ENCODE measurements around the genes GOLGA6C, SIN3A and UBE2Q2.

DNA sequence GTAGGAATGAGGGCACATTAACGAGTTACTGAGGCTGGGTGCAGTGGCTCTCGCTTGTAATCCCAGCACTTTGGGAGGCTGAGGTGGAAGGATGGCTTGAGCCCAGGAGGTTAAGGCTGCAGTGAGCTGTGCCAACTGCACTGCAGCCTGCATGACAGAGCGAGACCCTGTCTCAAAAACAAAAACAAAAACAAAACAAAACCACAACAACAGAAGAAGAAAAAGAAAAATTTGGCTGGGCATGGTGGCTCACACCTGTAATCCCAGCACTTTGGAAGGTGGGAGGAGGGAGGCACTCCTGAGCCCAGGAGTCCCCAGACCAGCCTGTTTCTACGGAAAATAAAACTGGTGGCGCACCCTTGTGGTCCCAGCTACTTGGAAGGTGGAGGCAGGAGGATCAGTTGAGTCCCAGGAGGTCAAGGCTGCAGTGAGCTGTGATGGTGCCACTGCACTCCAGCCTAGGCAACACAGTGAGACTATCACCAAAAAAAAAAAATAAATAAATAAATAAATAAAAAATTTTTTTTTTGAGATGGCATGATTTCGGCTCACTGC is 2.7 kb downstream of the COX5A start:
- PRO-cap, result no peak

GRCh38 chr15:75065114-75065963 is 41.9 kb downstream of the PPCDC start:
- PRO-cap, result no peak

- PRO-cap, result no peak
Measured at GRCh38 chr15:75257912-75258516, at the start of gene GOLGA6C. GOLGA6C (plus strand) TSS chr15:75258334.

GRCh38 chr15:75380263-75380976 is 12.0 kb upstream of the MAN2C1 start:
- PRO-cap, result no peak

- PRO-cap, result no peak
Measured at GRCh38 chr15:75443061-75443357, 8.5 kb downstream of the SIN3A start.

DNA sequence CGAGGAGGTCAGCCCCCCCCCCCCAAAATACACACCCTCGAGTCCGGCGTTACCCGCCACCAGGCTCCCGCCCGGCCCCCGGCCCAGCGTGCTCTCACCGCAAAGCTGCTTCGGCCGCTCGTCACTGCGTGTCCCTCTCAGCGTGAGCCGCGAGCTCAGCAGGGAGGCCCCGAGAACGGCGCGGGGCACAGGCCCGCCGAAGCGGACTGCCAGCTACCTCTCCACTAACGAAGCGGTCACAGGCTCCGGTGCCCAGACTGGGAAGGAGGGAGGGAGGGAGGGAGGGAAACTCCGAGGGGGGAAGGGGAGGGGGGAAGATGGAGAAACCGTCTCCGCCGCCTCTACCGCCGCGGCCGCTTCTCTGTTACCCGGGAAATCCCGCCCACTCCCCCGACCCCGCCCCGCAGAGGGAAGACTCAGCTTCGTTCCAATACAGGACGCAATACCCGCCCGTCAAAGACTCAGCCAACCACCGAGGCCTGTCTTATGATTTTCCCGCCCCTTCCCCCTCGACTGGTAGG is at the start of gene SIN3A:
Gene SIN3A, minus strand, starts transcription at position 366 of the 521 bp plus-strand sequence.
- PRO-cap, result unidirectional peak, minus-strand start at position 226 of the sequence; unidirectional peak, minus-strand start at position 259 of the sequence; unidirectional peak, minus-strand start at position 360 of the sequence

- PRO-cap, result no peak
Measured at GRCh38 chr15:75455226-75455693, 3.8 kb upstream of the SIN3A start.

GRCh38 chr15:75699438-75699883 is 13.2 kb downstream of the CSPG4 start:
- PRO-cap, result no peak

- PRO-cap, result no peak
Measured at GRCh38 chr15:75699884-75700224, 12.8 kb downstream of the CSPG4 start.

GRCh38 chr15:75758239-75758930 is 34.5 kb downstream of the ODF3L1 start:
- PRO-cap, result bidirectional peak, plus-strand start at chr15:75758610, minus-strand start at chr15:75758470

- PRO-cap, result no peak
Measured at GRCh38 chr15:75836932-75837464, 6.2 kb upstream of the UBE2Q2 start.

DNA sequence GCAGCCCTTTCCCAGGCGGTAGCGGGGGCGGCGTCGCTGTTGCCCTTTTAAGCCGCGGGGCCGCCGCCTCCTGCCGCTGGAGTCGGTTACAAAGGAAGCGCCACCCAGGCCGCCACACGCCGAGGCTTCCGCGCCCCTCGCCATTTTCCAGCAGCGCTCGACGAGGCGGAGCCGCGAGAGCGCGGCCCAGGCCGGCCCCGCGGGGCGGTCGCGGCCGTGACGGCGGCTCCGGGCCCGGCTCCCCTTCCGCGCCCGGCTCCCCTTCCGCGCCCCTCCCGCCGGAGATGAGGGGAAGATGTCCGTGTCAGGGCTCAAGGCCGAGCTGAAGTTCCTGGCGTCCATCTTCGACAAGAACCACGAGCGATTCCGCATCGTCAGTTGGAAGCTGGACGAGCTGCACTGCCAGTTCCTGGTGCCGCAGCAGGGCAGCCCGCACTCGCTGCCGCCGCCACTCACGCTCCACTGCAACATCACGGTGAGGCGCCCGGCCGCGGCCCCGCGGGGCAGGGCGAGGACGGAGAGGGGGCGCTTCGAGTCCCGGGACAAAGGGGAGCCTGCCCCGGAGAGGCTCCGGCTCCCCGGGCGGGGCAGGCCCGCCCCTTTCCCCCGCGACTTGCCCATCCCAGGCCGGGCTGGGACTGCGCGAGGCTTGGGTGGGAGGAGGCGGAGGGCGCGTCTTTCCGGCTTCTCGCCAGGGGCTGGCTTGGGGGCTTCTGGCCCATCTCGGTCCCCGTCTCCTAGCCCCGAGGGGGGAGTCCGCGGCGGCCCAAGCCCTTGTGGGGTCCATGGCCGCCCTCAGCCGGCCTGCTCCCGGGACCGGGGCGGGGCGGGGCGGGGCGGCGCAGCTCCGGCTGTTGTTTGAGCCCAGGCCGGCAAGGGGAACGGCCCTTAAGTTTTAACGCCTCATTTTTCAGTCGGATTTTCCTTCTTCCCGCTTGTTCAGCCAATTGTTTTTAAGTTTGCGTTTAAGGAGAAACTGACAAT is at the start of gene UBE2Q2:
Gene UBE2Q2, plus strand, starts transcription at position 76 of the 984 bp plus-strand sequence.
- PRO-cap, result bidirectional peak, plus-strand start at position 76 of the sequence, minus-strand start at position 162 of the sequence; bidirectional peak, plus-strand start at position 405 of the sequence, minus-strand start at position 368 of the sequence; bidirectional peak, plus-strand start at position 435 of the sequence, minus-strand start at position 464 of the sequence

GRCh38 chr15:76196946-76197442 is 114.3 kb downstream of the ETFA start:
- PRO-cap, result no peak

DNA sequence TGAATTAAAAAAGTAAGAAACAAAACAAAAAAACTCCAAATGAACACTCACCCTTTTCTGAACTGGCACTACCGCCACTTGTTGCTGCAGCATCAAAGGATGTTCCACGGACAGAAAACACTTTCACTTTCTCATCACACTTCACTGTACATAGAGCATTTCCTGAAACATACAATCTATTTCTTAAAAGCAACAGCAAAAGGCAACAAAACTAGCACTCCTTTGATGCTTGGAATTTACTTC is 25.0 kb downstream of the ETFA start:
- PRO-cap, result no peak

DNA sequence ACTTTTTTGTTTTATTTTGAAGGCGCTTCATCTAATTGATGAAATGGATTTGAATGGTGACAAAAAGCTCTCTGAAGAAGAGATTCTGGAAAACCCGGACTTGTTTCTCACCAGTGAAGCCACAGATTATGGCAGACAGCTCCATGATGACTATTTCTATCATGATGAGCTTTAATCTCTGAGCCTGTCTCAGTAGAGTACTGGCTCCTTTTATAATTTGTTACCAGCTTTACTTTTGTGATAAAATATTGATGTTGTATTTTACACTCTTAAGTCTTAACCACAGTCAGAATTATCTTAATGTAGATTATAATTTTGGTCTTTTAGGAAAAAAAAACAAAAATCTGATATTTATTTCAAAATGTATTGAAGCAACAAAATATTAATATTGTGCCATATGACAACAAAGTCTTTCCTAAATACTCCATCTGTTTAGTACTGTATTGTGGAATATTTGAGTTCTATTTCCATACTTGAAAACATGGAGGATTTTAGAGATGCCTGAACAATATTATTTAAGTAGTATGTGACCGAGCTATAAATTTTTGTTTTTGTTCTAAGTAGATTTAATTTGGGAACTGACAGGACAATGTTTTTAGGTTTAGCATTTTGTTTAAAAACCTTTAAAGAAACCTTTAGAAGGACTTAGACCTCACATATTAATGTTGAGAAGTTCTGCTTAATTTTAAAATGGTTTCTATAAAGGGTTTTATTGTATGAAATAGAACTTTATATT is 17.7 kb downstream of the RCN2 start:
- PRO-cap, result no peak

- PRO-cap, result no peak
Measured at GRCh38 chr15:77124428-77124924, 53.6 kb upstream of the TSPAN3 start.

DNA sequence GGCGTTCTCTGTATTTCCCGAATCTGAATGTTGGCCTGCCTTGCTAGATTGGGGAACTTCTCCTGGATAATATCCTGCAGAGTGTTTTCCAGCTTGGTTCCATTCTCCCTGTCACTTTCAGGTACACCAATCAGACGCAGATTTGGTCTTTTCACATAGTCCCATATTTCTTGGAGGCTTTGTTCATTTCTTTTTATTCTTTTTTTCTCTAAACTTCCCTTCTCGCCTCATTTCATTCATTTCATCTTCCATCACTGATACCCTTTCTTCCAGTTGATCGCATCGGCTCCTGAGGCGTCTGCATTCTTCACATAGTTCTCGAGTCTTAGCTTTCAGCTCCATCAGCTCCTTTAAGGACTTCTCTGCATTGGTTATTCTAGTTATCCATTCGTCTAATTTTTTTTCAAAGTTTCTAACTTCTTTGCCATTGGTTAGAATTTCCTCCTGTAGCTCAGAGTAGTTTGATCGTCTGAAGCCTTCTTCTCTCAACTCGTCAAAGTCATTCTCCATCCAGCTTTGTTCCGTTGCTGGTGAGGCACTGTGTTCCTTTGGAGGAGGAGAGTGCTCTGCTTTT is 84.2 kb upstream of the TSPAN3 start:
- PRO-cap, result no peak

DNA sequence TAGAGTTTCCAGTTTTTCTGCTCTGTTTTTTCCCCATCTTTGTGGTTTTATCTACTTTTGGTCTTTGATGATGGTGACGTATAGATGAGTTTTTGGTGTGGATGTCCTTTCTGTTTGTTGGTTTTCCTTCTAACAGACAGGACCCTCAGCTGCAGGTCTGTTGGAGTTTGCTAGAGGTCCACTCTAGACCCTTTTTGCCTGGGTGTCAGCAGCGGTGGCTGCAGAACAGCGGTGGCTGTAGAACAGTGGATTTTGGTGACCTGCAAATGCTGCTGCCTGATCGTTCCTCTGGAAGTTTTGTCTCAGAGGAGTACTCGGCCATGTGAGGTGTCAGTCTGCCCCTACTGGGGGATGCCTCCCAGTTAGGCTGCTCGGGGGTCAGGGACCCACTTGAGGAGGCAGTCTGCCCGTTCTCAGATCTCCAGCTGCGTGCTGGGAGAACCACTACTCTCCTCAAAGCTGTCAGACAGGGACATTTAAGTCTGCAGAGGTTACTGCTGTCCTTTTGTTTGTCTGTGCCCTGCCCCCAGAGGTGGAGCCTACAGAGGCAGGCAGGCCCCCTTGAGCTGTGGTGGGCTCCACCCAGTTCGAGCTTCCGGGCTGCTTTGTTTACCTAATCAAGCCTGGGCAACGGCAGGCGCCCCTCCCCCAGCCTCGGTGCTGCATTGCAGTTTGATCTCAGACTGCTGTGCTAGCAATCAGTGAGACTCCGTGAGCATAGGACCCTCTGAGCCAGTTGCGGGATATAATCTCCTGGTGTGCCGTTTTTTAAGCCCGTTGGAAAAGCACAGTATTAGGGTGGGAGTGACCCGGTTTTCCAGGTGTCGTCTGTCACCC is 84.9 kb upstream of the TSPAN3 start:
- PRO-cap, result no peak

DNA sequence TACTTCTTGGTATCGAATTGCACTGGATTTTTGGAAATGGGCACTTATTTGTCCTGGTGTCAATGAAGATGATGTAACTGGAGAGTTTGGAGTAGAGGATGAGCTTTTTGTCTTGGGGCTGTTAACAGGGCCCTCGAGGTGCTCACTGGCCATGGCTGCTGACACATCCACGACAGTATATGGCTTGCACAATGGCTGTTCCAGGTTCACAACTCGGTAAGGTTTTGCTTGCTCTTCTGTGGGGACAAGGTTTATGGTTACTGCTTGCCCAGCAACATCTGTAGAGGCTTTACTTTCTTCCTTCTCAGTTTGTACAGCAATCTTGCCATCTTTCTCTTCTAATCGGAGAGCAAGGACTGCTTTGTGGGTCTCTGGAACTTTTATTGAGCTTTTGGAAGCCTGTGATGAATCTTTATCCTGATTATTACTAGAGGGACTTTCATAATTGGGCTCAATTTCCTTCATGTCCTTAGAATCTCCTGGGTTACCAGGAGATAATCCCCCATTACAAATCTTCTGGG is 109.5 kb upstream of the TSPAN3 start:
- PRO-cap, result no peak

DNA sequence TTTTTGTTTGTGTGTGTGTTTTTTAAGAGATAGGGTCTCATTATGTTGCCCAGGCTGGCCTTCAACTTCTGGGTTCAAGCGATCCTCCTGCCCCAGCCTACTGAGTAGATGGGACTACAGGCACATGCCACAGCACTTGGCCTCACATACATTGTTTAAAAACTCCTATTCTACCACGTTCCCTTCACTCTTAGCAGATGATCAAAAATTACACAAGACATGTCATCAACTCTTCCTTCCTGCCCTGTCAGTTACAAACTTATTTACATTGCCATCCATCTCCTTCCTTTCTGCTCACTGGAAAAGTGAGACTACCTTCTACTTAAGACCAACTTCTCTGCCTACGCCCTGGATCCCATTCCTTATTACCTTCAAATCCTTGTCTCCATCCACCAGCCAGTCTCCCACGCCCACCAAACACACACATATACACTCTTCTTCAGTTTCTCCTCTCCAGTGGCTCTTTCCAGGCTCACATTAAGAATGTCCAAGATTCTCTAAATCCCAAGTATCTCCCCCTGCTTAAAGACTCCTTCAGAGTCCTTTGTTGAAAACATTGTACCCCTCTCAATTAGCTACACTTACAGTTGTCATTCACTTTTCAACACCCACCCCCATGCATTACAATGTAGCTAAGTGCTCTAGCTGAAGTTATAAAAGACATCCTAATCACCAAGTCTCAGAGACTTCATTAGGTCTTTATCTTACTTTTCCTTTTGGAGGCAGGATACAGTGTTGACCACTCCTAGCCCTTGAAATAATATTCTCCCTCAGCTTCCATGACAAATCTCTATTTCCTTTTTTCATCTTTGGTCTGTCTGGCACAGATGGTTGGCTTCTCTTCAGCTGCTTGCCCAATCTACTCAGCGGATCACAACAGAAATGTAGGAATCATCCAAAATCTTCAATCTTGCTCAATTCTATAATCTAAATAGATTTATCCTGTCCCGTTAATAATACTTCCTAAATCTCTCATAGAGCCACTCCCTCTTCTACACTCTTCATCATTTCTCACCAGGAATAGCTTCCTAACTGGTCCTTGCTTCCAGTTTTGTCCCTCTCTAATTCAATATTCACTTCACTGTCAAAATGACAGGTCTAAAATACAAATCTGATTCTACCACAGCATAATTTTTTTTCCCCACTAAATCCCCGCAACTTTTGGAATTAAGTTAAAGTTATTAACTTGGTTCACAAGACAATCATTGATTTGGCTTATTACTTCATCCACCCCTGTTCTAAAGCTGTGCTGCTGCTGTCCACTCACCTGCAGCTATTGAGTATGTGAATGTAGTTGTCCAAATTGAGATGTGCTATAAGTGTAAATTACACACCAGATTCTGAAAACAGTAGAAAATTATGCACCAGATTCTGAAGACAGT is 4.0 kb downstream of the PEAK1 start:
- PRO-cap, result no peak

Measured in type B pancreatic cell (in vitro differentiated cells).